AG09319 (cell line): ENCODE measurements around the gene TAS1R3.

GRCh38 chr1:630915-632003, 55.2 kb downstream of the OR4F16 start:
- RRBS, result no CpG with 5 or more reads among the region's 35 CpGs

GRCh38 chr1:819919-820722, 103.6 kb upstream of the SAMD11 start:
- RRBS, result no CpG with 5 or more reads among the region's 8 CpGs

- RRBS, result no CpG with 5 or more reads among the region's 4 CpGs
Observed at GRCh38 chr1:826771-826870, 97.1 kb upstream of the SAMD11 start.

GRCh38 chr1:841864-842762, 81.6 kb upstream of the SAMD11 start:
- RRBS, result no CpG with 5 or more reads among the region's 18 CpGs

DNA sequence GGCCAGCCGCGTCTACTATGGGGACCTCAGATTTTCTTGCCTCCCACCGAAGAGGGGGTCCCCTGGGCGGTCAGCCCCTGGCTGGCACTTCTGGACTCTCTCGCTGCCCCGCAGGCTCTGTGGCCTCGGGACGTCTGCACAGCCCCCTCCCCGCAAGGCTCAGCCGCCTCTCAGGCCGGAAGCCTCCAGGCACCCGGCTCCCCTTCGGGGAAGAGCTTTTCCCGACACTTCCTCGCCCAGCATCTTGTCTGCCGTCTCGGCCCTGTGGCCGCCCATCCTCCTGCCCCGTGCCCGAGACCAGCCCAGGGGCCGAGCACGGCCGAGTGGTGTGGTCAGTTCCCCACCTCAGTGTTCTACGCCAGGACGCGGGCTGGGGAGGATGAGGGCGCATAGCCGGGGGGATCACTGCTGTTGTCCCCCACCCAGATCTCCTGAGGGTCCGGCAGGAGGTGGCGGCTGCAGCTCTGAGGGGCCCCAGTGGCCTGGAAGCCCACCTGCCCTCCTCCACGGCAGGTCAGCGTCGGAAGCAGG, 17.1 kb downstream of the SAMD11 start:
- RRBS, result 0% methylated on average over 1 of the region's 33 CpGs

DNA sequence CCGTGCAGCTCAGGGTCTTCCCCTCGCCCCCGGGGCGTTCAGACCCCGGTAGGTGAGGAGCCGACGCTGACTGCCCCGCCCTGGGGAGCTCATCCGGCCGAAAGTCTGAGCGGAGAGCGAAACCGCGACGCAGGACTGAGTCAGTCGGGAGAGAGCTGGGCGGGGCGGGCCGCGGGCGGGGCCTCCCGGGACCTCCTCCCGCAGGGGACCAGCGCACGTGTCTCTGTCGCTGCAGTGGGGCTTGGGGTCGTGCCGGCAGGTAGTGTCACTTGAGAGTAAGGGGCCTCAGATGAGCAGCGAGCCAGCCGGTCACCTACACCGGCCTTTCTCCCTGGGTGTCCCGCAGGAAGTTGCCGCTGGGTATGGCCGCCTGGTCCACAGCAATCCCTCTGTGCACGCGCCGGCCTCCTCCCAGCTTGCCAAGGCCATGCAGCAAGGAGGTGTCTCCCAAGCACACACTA, 620 bp downstream of the PLEKHN1 start:
- RRBS, result 2% methylated on average over 31 of the region's 37 CpGs

DNA sequence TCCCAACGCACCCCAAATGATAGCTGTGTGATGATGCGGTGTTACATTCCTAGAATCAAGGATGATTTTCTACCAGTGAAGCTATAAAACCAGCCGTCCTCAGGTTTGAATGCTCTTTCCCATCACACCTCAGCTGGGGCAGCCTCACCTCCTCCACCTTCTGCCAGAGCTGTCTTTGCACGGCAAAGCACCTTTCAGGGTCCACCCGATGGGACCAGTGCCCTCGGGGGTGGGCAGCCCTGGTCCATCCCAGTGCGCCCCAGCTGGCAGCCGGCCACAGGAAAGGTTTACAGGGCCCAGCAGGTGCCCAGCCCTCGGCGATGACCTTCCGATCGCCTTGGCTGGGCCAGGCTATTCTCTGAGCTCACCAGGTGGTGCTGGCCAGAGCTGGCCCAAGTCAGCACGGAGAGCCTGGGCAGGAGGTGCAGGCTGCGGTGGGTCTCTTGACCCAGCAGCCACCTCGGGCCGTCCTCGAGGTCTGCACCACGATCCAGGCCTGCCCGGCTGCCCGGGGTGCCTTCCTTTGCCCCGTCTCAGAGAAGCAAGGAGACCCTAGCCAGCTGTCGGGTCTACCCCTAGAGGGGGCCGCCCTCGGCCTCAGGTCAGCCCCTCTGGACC, 507 bp downstream of the PERM1 start:
- RRBS, result no CpG with 5 or more reads among the region's 24 CpGs

DNA sequence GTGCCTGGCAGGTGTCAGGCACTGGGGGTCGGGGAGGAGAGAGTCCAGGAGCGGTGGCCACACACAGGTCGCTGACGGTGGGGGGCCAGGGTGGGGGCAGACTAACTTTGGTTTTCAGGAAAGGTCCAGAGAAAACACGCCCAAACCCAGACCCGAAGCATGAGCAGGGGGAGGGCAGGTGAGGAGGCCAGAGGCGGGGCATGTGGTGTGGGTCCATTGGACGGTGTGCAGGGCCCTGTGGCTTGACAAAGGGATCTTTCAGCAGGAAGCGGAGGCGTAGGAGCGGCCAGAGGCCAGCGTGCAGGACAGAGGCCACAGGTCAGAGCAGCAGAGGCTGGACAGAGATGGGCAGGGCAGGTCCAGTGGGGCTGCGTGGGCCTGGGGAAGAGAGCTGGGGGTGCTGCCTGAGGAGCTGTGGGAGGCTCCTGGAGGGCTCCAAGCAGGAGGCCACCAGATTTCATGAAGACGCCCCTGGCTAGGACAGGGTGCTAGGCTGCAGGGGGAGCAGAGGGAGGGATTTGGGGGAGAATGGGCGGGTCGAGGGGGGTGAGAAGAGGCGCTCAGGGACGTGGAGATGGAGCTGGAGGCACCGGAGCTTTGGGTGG, 15.8 kb downstream of the RNF223 start:
- RRBS, result no CpG with 5 or more reads among the region's 19 CpGs

GRCh38 chr1:1058814-1059142, 15.3 kb downstream of the RNF223 start:
- RRBS, result 14% methylated on average over 1 of the region's 14 CpGs

GRCh38 chr1:1080138-1080751, 6.1 kb upstream of the RNF223 start:
- RRBS, result no CpG with 5 or more reads among the region's 22 CpGs

GRCh38 chr1:1132344-1133354, 16.8 kb upstream of the C1orf159 start:
- RRBS, result 77% methylated on average over 7 of the region's 42 CpGs

- RRBS, result 99% methylated on average over 10 of the region's 79 CpGs
Observed at GRCh38 chr1:1216330-1217517, 2.8 kb upstream of the TNFRSF4 start.

- RRBS, result no CpG with 5 or more reads among the region's 33 CpGs
Observed at GRCh38 chr1:1222256-1222983, 8.5 kb upstream of the TNFRSF4 start.

GRCh38 chr1:1273597-1273728, 191 bp downstream of the UBE2J2 start:
- RRBS, result 1% methylated on average over 13 of the region's 21 CpGs

GRCh38 chr1:1281356-1282396, 1.4 kb downstream of the SCNN1D start:
- RRBS, result 57% methylated on average over 14 of the region's 31 CpGs

- RRBS, result 85% methylated on average over 29 of the region's 81 CpGs
Observed at GRCh38 chr1:1293454-1294197, 13.4 kb downstream of the SCNN1D start.

- RRBS, result no CpG with 5 or more reads among the region's 12 CpGs
Observed at GRCh38 chr1:1311185-1311715, 2.9 kb downstream of the PUSL1 start.

DNA sequence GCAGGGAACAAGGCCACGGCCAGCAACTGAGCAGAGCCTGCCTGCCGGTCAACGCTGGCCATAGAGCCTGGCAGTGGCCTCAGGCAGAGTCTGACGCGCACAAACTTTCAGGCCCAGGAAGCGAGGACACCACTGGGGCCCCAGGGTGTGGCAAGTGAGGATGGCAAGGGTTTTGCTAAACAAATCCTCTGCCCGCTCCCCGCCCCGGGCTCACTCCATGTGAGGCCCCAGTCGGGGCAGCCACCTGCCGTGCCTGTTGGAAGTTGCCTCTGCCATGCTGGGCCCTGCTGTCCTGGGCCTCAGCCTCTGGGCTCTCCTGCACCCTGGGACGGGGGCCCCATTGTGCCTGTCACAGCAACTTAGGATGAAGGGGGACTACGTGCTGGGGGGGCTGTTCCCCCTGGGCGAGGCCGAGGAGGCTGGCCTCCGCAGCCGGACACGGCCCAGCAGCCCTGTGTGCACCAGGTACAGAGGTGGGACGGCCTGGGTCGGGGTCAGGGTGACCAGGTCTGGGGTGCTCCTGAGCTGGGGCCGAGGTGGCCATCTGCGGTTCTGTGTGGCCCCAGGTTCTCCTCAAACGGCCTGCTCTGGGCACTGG, at the start of gene TAS1R3:
TSS of gene TAS1R3 (plus strand) at position 209 of the 598 bp plus-strand sequence.
- RRBS, result no CpG with 5 or more reads among the region's 23 CpGs

DNA sequence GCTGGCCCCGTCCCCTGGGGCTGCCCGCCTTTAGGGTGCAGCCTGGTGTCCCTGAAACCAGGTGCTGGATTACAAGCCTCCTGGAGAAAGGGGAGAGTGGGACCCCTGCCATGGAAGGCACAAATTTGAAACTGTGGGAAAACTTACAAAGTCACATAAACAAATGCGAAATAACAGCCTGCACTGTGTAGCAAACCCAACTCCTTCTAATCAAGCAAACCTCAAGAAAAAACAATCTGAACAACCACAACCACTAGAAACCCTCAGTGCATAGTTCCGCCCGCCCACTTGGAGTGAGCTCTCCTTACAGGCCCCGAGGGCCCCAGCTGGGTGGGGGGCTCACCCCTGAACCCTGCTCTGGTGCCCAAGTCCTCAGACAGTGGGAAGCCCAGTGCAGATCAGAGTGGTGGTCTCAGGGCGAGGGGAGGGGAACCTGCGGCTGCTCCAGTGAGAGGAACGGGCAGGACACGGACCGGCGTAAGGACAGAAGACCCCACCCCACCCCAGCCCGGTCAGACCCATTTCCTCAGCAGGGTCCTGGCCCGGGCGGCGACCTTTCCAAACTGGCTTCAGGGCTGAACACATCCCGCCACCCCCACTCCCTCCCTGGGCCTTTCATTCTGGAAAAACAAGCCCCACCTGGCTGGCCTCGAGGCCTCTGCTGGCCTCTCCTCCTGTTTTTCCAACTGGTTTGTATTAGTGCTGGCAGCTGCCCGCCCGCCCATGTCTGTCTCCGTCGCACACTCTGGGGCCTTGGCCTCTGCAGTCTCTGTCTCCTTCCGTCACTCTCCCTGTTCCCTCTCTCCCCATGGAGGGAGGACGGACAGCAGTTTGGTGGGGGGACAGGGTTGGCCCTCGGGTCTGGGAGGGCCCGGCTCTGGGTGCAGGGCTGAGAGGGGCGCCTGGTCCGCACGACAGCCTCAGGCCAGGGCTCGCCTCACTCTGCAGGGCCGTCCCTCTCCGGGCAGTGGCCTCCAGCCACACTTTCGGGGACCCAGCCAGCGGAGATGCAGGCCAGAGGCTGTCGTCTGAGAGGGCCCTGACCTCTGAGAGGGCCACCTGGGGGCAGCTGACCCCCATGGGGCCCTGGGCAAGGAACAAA, 1.2 kb upstream of the MXRA8 start:
- RRBS, result 7% methylated on average over 5 of the region's 35 CpGs

DNA sequence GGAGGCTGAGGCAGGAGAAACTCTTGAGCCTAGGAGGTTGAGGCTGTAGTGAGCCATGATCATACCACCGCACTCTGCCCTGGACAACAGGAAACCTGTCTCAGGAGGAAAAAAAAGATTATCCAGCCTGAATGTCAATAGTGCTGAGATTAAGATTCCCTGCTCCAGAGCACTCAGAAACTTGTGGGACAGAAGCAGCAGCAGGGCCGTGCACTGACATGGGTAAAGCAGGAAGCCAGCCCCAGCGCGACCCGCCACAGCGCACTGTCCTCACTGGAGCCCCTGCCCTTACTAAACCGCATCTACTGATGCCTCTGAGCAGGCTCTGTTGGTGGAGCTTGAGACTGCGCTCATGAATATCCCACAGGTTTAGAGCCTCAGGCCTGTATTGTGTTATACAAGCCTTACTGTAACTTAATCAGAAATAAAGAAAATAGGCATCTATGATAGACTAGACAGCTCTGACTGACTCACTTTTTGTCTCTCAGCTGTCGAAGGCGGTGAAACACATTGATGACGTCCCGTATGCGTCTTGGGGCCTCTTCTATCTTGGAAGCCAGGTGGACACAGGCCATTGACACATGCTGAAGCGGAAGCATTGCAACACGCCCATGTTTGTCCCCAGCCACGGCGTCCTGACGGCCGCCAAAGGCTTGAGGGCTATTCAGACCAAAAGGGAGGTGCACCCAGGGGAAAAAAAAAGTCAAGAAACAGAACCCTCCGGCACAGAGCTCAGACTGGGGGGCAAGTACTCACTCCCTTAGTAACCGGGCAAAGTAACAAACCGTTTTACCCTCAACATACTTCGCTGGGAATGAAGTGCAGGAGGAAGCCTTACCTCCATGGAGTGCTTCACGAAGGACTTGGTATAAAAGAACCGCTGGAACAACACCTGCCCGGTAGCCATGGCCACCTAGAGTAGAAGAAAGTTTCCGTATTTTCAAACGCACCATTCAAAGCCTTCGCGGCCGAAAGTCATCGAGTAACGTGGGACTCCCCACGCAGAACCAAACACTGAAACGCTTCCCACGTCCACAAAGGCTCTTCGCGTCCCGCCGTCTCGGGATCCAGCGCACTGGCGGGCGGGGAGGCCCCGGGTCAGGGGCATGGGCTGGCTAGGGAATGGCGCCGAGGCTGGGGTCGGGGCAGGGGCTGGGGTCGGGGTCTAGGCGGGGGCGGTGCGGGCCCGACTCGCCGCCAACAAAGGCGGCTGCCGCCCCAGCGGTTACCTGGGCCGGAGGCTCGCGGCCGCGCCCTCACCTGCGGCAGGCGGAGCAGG, 937 bp downstream of the CCNL2 start:
- RRBS, result 2% methylated on average over 7 of the region's 65 CpGs